HT-29 (cell line): ENCODE results near the genes TUSC2, RASSF1 and TEX264.

DNA sequence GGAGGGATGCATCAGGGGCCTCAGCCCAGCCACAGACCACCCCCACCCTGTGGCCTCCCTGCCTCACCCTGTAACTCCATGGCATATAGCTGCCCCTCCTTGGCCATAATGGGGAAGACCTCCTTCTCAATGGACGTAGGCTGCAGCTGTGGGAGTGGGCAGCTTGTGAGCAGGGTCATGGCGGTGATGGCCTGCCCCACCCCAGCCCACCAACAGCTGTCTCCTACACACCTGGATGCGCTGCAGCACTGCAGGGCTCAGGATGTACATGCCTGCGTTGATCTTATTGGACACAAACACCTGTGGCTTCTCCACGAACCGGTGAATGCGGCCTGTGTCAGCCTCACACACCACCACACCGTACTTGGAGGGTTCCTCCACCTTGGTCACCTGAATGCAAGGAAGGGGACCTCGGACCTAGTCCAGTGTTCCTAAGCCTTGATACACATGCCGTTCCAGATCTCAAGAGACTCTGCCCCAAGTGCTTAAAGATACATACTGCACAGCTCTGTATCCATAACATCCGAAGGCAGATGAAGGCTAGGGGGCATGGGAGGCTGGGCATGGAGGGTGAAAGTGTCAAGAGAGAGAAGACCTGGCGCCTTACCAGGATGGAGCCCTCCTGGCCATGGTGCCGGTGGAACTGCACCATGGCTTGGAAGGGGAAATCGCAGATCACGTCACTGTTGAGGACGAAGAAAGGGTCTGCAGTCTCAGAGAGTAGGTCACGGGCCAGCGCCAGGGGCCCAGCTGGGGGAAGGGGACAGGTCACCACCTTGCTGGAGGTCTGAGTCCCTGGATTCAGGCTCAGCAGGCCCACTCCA lies 1.2 kb downstream of the GMPPB start:
- RAMPAGE, long total RNA, result no peak

DNA sequence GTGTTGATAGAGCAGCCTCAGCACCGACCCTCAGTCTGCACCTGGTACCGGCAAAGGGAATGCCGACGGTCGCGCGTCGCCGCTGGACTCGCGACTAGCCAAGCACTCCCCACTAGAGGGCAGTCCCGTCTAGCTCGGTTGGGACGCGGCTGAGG lies 561 bp upstream of the INKA1 start:
- RAMPAGE, long total RNA, result no peak

GRCh38 chr3:49813069-49813618 lies 609 bp downstream of the UBA7 start:
- RAMPAGE, long total RNA, result no peak

GRCh38 chr3:49905964-49906614 lies 2.4 kb upstream of the MST1R start:
- RAMPAGE, long total RNA, result no peak

- RAMPAGE, long total RNA, result no peak
Observed at GRCh38 chr3:50159504-50160102, 4.5 kb downstream of the SEMA3F start.

GRCh38 chr3:50168209-50168882 lies 13.2 kb downstream of the SEMA3F start:
- RAMPAGE, long total RNA, result no peak

DNA sequence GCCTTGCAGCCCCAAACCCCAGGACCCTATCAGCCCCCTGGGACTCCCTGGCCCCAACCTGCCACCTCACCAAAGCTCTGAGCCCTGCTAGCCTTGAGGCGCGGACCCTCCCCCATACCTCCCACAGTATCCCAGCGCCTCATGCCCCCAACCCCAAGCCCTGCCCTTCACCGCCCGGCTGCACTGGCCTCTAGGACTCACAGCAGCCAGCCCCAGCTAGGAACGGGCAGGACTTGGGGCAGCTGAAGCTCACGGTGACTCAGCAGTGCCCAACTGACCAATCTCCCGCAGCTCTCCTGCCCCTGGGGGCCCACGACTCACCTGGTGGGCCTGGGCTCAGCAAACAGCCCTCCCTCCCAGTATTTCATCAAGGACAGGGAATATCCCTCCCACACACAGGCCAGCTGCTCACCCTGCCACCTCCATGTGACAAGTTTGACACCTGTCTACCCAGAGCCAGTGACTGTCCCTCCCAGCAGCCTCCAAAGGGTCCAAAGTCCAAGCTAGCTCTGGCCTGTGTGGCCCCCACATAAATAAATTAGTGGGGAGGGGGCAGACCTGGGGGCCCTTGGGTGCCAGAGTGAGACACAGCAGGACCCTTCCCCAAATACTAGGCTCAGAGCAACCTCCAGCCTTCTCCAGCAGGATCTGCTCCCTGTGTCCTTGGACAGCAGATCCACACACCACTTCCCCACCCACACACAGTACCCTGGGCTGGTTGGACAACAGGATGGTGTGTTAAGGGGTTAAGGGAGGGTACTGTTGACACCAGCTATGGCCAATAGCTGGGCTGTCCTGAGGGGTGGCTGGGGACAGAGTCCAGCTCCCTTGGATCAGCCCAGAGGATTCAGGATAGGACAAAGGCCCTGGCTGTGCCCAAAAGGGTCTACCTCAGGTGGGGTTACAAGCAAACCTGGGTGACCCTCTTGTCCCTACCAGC lies 4.2 kb downstream of the GNAT1 start:
- RAMPAGE, long total RNA, result no peak

GRCh38 chr3:50292899-50293412 lies 727 bp upstream of the IFRD2 start:
- RAMPAGE, long total RNA, result no peak

DNA sequence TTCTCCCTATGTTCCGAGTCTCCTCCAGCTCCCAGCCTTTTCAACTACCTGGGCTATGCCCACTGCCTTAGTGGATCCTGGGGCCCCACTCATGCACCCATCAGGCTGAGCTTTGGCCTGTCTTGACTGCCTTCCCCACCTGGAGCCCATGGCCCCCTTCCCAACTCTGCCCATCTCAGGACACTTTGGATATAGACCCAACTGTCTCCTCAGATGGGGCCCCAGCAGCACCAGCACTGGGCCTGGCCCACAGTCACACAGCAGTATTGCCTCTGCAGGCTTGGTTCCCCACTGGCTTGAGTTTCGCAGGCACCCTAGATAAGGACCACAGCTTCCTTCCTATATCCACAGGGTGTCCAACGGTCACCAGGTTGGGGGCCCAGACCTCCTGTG lies 1.0 kb downstream of the HYAL3 start:
- RAMPAGE, long total RNA, result no peak

- RAMPAGE, long total RNA, result no peak
Observed at GRCh38 chr3:50327869-50328935, at the start of gene TUSC2. TUSC2 (minus strand) TSS chr3:50328223.

- RAMPAGE, long total RNA, result no peak
Observed at GRCh38 chr3:50331883-50332377, 3.9 kb upstream of the TUSC2 start.

- RAMPAGE, long total RNA, result no peak
Observed at GRCh38 chr3:50340532-50341525, at the start of gene RASSF1. RASSF1 (minus strand) TSS chr3:50340836.

GRCh38 chr3:50978932-50979247 lies 304.2 kb downstream of the DOCK3 start:
- RAMPAGE, long total RNA, result no peak

GRCh38 chr3:51670770-51671714 lies at the start of gene TEX264:
TEX264 (plus strand) TSS chr3:51671252.
- RAMPAGE, long total RNA, result no peak

- RAMPAGE, long total RNA, result no peak
Observed at GRCh38 chr3:51686096-51687270, 15.4 kb downstream of the TEX264 start.

GRCh38 chr3:51687297-51687920 lies 16.4 kb downstream of the TEX264 start:
- RAMPAGE, long total RNA, result no peak

- RAMPAGE, long total RNA, result no peak
Observed at GRCh38 chr3:51754424-51754818, 24.6 kb downstream of the IQCF6 start.

GRCh38 chr3:51966452-51966892 lies 782 bp downstream of the PCBP4 start:
- RAMPAGE, long total RNA, result no peak

DNA sequence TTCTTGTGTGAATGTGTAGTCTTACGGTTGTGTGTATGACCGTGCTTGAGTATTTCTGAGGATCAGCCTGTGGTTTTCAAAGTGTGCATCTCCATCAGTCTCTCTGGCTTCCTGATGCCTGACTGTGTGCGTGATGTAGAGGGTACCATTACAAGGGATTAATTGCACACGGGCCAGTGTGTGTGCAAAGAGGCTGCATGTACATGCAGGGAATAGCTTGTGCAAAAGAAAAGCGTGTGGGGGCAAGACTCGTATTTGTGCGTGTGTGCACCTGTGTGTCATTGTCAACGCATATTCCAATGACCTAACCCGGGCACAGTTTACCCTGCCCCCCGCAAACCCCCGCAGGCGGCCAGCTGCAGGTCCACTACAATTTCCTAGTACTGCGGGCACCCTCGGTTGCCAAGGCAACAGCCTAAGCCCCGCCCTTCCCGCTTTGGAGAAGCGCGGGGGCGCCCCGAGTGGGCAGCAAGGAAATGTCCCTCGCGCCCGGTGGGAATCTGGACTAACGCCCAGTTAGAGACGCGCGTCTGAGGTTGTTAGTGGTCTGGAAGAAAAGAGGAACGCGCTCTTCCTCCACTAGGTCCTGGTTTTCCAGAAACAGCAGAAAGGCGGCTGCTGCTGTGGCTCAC lies 875 bp downstream of the ABHD14A start:
- RAMPAGE, long total RNA, result no peak

DNA sequence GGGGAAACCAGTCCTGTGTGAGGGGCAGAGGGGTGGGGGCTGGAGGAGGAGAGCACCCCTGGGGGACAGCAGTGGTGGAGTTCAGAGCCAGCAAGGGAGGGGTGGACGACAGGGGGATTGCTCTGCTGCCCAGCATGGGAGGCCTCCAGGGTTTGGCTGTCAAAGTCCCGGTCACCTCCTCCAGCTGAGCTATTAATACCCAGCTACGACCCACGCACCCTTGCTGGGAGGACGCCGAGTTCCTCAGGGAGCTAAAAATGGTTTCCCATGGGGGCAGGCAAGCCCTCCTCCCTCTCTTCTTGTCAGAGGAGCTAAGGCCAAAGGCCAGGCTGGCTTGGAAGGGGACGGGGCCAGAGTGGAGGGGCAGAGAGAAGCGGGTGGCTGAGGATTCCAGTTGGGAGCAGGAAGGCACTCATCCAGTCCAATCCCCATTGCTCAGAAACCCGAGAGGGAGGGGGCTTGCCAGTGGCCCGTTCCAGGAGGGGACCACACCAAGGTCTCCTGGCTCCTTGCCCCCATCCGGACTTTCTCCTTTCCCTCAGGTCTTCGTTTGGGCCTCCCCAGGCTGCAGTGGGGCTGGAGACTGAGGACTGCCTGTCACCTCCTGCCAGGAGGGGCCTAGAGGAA lies 24.0 kb upstream of the RPL29 start:
- RAMPAGE, long total RNA, result no peak